ENCODE results near the gene SYPL1.

DNA sequence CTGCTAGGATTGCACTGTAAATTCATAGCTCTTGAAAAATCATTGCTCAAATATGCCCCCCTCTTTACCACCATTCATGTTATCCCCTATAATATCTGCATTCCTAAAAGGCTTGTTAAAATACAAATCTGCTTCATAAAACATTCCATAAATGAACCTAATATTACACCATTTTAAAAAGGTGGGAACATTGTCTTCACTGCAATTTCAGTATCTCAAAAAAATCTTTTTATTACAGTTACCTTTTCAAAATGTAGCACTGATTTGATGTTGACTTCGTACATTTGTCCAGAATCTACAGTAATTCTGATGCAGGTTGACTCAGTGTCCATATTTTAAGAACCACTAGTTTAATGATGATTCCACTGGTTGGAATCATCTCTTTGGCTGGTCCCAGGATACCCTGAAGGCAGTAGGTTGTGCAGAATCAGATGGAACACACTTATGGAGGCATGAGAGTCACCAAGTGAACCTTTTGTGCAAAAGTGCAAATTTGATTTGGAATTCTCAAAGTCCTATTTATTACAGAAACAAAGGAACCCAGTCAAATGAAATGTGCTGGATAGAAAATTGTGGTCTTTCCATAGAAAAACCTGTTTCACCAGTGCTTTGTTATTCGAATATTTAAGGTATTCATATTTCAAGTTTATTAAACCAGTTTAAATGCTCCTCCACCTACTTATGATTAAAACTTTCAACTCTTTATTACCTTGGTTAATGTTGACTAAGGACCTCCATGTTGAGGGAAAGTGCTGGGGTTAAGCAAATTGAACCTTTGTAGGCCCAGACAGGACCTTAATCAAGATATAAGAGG, 28.1 kb upstream of the KMT2E start:
- PRO-cap, 2 experiments = no peak in any of the 2 experiments

DNA sequence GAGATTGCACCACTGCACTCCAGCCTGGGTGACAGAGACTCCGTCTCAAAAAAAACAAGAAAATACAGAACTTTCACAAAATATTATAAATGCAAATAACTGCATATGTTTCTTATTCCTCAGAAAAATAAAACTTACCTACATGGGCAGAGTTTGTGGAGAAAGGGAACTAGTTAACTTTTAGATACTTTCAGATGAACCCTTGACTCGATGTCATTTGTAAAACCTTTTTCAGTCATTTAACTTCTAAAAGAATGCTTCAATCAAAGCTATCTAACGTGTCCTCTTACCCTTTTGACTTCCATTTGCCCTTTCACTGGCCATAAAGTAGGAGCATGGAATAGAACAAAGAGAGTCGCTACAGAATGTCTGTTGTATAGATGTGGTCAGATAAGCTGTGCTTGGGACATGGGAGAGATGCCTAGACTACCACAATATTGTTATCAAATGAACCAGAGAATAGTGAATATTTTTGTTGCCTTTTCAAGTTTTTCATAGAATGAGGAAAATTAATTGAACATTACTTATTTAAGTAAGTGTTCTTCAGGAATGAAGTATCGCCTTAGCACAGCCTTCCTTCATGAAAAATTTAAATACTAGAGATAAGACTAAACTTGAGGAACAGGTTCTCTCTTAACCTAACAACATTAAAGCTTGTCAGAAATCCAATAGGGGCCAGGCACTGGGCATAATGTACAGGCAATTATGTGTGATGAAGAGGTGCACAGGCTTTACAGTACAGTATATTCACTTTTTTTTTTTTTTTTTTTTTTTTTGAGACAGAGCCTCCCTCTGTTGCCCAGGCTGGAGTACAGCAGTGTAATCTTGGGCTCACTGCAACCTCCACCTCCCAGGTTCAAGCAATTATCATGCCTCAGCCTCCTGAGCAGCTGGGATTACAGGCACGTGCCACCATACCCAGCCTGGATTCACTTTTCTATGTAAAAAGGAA, 7.6 kb upstream of the KMT2E start:
- PRO-cap, 2 experiments = no peak in any of the 2 experiments

- PRO-cap, 2 experiments = no peak in any of the 2 experiments
These were observed 3.7 kb upstream of the KMT2E start for GRCh38 chr7:105010208-105010785.

GRCh38 chr7:105011537-105012315, 2.3 kb upstream of the KMT2E start:
- PRO-cap, 2 experiments = peak in 1 of 2 experiments; most common plus-strand start chr7:105012057 (in 1)

GRCh38 chr7:105090925-105091558, 77.0 kb downstream of the KMT2E start:
- PRO-cap, 2 experiments = no peak in any of the 2 experiments

DNA sequence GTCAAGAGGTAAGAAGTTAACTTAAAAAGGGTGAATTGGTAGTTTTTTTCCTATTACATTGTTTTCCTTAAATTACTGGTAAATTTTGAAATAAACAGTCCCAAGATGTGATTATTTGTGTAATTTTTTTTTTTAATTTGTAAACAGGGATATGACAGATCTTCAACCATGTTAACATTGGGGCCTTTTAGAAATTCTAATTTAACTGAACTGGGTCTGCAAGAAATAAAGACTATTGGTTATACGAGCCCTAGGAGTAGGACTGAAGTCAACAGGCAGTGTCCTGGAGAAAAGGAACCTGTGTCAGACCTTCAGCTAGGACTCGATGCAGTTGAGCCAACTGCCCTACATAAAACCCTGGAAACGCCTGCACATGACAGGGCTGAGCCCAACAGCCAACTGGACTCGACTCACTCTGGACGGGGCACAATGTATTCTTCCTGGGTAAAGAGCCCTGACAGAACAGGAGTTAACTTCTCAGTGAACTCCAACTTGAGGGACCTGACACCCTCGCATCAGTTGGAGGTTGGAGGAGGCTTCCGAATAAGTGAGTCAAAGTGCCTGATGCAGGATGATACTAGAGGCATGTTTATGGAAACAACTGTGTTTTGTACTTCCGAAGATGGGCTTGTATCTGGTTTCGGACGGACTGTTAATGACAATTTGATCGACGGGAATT, 93.3 kb downstream of the KMT2E start:
- PRO-cap, 2 experiments = no peak in any of the 2 experiments

- PRO-cap, 2 experiments = no peak in any of the 2 experiments
These were observed 69.0 kb downstream of the SRPK2 start for GRCh38 chr7:105319666-105320226.

GRCh38 chr7:105387628-105388564, 825 bp downstream of the SRPK2 start:
- PRO-cap, 2 experiments = no peak in any of the 2 experiments

- PRO-cap, 2 experiments = no peak in any of the 2 experiments
These were observed 95.8 kb upstream of the EFCAB10 start for GRCh38 chr7:105676942-105677620.

GRCh38 chr7:105794536-105795359, 81.7 kb downstream of the ATXN7L1 start:
- PRO-cap, 2 experiments = no peak in any of the 2 experiments

DNA sequence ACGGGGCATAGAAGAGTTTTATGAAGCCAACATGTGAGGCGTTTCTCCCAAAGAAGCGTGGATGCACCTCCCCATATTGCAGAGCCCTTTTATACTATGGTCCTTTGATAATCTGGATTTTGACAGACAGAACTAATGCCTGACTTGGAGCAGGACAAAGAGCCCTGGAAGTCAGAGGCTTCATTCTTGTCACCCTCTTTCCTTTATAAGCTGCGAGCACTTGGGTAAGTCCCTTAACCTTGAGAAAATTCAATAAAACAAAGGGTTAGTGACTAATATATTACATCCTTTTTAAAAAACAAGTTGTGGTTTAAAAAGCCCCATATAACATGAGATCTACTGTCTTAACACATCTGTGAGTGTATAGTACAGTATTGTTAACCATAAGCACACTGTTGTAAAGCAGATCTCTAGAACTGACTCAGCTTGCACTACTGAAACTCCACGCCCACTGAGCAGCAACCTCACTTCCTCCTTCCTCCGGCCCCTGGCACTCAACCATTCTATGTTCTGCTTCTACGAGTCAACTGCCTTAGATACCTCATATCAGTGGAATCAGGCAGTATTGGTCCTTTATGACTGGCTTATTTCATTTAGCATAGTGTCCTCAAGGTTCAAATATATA, 67.3 kb downstream of the ATXN7L1 start:
- PRO-cap, 2 experiments = no peak in any of the 2 experiments

DNA sequence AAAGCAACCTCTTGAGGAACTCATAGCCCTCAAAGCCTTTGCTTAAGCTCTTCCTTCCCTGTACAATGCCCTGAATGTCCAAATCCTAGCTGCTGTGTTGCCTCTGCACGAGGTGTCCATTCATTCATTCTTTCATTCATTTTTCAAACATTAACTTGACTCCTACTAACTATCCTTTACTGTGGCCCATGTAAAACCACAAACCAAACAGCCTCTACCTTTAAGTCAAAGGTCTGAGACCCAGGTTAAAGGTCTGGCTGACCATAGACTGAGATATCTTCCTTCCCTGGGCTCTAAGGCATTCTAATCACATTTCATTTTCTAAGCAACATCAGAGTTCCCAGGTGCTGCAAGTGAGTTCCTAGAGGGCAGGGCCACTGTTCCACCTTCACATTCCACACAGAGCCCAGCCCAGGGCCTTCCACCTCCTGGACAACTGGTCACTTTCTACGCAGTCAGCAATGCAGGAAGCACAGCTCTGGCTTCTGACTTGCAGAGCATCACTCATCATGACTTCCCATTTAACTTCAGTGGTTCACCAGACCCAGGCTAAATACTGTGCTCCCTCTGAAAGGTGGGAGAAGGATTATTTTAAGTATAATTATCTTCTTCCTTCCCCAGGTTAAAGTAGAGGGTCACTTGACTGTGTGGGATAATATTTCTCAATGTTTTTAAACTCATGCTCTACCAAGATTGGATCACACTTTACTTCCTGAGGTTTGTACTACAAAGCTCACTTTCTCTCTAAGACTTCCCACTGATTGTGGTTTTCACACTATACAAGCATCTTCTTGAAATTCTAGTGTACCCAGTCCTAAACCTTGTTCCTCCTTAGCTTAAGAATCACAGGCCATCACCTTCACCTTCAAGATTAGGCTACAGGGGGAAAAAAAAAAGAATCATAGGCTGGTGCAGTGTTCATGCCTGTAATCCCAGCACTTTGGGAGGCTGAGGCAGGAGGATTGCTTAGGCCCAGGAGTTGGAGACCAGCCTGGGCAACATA, 19.1 kb downstream of the ATXN7L1 start:
- PRO-cap, 2 experiments = no peak in any of the 2 experiments

DNA sequence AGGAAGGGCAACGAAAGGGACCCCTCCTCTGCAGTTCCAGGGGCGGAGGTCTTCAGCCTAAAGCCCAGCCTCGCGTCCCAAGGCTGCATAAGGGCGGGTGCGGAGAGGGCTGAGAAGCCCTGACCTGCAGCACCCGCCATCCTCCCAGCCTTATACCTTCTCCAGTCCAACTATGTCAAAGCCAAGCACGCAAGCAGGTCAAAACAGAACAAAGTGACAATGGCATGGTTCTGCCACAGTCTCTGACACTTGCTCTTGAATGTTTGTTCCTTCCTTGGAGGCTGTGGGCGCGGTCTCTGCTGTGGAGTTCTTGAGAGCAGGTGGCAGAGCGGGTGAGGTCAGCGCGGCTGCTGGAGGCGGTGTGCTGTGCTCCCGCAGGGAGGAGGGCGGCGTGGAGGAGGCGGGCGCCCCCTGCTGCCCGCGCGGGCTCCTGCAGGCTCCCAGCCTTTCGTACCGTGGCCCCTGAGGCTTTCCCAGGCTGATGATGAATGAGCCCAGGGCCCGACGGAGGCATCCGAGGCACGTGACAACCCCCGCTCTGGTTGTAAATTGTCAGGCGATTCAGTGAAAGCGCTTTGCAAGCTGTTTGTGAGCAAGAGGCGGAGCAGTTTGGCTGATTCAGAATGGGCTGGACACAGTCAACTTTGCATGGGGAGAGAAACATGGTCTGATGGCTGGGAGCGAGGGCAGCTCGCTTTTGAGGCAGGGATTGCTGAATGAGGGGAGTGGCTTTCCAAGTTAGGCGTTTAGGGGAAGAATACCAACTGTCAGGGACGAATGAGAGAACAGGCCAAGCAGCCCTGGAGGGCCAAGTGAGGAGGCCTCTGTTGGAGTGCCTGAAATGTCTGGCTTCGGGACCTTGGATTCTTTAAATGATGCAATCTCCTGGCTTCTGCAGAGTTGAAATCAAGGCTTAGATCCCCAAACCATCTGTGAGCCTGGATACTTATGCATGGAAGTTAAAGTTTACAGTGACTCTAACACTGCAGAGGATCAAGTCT, 46.5 kb downstream of the CDHR3 start:
- PRO-cap, 2 experiments = no peak in any of the 2 experiments

DNA sequence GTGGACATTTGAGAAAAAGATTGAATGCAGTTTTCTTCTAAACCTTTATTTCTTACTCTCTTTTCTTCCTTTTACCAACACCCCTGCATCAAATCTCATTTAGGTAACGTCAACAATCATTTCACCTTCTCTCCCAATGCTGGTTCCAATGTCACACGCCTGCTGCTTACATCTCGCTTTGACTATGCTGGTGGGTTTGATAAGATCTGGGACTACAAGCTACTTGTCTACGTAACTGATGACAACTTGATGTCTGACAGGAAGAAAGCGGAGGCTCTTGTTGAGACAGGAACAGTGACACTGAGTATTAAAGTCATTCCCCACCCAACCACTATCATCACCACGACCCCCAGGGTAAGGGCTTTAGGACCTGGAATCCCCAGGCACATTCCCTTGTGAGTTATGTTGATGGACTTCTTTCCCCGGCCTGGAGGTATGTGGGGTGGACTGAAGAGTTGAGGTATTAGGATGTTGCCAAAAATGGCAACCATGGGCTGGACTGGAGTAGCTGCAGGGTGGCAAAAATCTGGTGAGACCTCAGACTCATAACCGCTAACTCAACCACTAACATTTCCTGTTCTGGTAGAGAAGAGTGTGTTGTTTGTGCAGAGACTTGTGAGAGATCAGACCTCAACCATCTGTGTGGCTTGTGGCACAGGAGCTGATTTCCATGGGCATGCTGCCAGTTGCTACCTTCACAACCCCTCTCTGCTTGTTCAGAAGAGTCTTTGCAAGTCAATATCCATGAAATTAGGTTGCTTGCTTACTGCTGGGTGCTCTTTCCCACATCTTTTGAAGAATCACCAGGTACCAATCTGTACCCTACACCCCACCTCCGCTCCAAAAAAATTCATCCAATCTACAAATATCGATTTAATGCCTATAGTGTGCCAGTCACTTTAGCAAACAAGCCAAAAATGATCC, 59.3 kb downstream of the CDHR3 start:
- PRO-cap, 2 experiments = no peak in any of the 2 experiments

DNA sequence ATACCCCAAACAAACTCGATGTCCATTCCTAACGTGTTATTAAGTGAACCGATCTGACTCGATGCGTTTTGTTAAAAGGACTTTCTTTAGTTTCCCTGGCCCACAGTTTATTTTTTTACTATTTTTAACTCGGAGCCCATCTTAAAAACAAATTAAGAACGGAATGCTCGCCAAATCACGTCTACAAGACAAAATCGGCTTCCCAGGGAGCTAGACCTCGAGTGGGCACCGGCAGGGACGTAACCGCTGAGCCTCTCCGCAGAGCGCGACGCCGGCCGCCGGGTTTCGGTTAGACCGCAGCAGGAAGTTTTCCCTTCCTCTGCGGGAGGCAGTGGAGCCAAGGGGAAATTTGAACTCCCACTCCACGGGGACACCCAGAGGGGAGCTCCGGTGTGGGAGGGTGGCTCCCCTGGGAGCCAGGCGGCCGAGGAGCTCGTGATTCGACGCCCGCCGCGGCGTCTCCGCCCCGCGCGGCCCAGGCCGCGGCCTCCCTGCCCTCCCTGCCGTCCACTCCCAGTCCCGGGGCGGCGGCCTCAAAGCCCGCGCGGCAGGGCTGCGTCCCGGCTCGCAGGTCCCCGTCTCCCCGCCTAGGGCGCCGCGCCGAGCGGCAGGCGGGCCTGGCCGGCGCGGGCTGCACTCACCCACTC, 490 bp downstream of the SYPL1 start:
- PRO-cap, 2 experiments = peak in 2 of 2 experiments; most common plus-strand start position 213 of the sequence (in 2); most common minus-strand start position 321 of the sequence (in 2)

- PRO-cap, 2 experiments = peak in 2 of 2 experiments; most common plus-strand start chr7:106112636 (in 2); most common minus-strand start chr7:106112290 (in 2)
These were observed at the start of gene SYPL1 for GRCh38 chr7:106112146-106112824. TSS of gene SYPL1 (minus strand) at chr7:106112312.

GRCh38 chr7:106153841-106154155, 41.7 kb upstream of the SYPL1 start:
- PRO-cap, 2 experiments = no peak in any of the 2 experiments

GRCh38 chr7:106176340-106177186, 64.5 kb upstream of the SYPL1 start:
- PRO-cap, 2 experiments = no peak in any of the 2 experiments

DNA sequence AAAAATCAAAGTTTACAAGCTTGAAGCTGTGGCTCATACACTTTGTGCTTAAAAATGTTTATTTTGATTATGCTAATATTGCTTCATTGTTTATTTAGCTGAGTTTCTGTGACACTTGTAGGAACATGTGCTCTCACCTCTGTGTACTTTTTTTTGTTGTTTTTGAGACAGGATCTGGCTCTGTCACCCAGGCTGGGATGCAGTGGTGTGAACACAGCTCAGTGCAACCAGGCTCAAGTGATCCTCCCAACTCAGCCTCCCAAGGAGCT, 84.6 kb upstream of the SYPL1 start:
- PRO-cap, 2 experiments = no peak in any of the 2 experiments

DNA sequence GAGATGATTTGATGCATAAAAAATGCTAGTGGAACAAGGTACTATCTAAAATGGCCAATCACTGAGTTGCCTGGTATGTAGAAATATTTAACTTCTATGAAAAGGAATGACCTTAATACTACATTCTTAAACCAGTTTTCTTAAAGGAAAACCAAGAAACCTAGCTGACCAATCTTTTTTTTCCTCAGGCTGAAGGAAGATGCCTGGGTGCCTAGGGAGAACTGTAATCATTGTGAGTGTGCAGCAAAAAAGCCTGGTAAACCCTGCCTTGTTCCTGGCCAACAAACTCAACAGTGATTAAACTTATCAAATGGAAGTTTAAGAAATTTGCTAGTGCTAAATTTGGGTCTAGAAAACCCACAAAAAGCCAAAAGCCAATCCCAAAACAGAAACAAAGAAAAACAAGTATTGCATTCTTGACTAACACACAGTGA, 33.5 kb downstream of the NAMPT start:
- PRO-cap, 2 experiments = no peak in any of the 2 experiments

Measured in psoas muscle (tissue), 2 donors.